Epidermal melanocyte (primary cell): ENCODE measurements around the gene SH2D7.

- RRBS: no CpG with 5 or more reads among the region's 15 CpGs
Observed at GRCh38 chr15:76732877-76733610, 172.1 kb downstream of the SCAPER start.

GRCh38 chr15:76964155-76964537 lies 30.8 kb upstream of the PSTPIP1 start:
- RRBS: no CpG with 5 or more reads among the region's 4 CpGs

- RRBS: 92% methylated on average over 5 of the region's 21 CpGs
Observed at GRCh38 chr15:76996391-76997542, 1.8 kb downstream of the PSTPIP1 start.

GRCh38 chr15:77109567-77109940 lies 38.6 kb upstream of the TSPAN3 start:
- RRBS: no CpG with 5 or more reads among the region's 5 CpGs

GRCh38 chr15:77415419-77416800 lies 4.0 kb downstream of the PEAK1 start:
- RRBS: no CpG with 5 or more reads among the region's 7 CpGs

- RRBS: no CpG with 5 or more reads among the region's 8 CpGs
Observed at GRCh38 chr15:77513064-77513780, 92.5 kb downstream of the HMG20A start.

DNA sequence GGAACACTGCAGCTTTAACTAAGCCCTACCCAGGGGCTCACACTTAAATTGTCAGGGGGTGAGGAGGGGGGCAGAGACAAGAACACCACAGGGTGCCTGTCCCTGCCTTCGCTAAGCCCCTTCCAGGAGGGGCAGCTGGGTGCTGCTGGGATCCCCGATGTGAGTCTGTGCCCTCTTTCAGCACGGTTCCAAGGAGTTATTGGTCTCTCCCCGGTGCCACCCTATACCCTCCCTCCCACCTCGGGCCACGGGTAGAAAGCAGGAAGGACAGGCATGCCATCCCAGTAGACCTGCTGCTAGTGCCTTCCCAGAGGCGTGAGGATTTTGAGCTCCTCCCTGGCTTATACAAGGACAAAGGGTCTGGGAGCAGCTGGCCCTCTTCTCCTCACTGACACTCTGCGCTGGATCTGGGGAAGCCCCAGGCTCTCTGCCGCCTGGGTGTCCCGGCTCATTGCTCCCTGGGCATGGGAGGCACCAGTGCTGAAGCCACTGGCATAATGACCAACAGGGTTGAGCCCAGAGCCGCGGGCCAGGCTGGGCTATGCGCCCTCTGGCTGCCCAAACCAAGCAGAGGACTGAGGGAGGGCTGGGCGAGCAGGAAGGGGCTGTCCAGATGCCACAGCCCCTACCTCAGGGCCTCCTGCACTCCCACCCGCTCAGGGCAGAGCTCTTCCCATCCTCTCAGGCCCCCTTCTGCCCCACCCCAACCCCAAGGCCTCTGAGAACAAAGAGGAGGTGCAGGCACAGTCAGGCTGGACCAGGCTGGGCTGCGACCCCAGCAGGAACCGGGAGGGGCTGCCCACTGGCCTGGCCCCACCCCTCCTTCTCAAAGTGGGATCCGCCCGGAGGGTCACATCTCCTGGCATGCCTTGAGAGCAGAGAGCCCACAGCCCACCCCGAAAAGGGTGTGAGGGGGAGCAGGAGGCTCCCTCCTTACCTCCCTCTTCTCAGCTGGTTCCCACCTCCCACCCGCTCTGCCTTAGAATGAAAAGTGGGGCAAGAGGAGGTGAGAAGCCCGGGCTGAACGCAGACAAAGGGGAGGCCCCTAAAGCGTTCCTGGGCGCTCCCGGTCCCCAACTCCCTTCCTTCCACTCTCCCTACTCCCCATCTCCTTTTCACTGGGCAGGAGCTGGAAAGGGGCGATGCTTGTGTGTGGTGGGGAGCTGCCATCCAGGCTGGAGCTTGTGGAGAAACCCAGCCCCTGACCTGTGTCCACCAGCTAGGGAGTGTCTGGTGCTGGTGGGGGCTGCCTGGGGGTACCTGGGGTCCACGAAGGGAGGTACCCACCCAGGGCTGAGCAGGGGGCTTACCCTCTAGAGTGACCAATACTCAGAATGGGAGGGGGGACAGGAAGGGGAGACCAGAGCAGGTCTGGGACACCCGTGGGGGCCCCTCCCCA lies 1.5 kb downstream of the LINGO1 start:
- RRBS: 22% methylated on average over 8 of the region's 29 CpGs

DNA sequence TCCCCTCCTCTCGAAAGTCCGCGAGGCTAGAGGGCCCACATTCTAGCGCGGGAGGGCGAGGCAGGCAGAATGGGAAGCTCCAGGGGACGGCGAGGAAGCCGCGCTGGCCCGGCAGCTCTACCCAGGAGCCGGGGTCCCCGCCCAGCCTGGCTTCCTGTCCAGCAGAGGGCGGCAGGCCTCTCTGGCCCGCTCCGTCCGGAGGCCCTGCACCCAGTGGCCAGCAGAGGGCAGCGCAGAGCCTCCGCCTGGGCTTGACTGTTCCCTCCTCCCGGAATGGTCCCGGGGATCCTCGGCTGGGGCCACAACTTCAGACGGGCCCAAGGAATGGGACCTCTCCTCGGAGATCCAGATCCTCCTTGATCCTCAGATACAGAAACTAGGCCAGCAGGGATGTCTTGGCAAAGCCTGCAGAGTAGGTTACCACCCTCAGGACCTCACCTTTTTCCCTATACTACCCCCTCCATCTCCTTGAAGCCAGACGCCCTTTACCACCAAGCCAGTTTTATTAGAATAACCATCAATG lies 798 bp upstream of the LINGO1 start:
- RRBS: 3% methylated on average over 8 of the region's 25 CpGs

DNA sequence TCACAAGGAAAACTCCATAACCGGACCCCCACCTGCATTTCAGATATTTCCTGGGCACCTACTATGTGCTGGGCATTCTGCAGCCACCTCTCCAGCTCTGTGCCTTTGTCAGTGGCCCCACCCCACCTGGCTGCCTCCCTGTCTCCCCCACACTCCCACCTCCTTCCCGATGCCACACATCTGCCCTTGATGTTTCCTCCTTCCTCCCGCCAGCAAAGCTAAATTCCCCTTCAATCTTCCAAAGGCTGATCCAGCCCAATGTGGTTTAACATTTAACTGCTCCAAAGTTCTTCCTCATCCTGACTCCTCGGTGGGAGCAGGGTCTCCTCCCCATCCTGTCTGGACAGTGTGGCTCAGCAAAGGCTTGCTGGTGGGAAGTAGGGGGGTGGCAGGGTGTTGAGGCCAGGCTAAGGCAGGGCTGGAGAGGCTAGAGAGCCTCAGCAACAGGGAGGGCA lies 123.0 kb upstream of the LINGO1 start:
- RRBS: no CpG with 5 or more reads among the region's 4 CpGs

GRCh38 chr15:77888864-77889657 lies 188.4 kb downstream of the TBC1D2B start:
- RRBS: no CpG with 5 or more reads among the region's 17 CpGs

DNA sequence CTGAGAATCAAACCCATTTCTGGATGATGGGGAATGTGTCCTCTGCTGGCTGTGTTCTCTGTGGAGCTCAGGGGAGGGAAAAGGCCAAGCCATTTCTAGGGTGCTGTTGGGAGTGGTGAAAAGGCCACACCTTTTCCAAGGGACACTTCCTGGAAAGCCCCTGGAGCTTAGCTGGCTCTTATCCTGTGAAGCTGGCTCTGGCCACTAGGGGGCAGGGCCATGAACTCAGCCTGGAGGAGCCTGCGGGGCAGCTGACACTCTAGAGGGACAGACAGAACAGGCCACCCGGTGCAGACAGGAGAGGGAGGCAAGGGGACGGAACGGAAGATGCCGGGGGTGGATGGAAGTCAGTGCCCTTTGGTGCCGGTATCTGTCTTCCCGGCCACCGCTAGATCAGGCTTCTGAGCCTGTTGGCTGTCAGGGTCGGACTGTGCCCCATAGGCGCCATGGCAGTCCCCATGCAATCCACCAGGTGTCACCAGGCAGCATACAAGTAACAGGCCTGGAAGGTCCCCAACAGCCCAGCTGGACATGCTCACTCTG lies 167.1 kb downstream of the TBC1D2B start:
- RRBS: no CpG with 5 or more reads among the region's 10 CpGs

- RRBS: no CpG with 5 or more reads among the region's 7 CpGs
Observed at GRCh38 chr15:78061848-78062474, 15.6 kb downstream of the TBC1D2B start.

- RRBS: no CpG with 5 or more reads among the region's 5 CpGs
Observed at GRCh38 chr15:78063777-78064472, 13.6 kb downstream of the TBC1D2B start.

DNA sequence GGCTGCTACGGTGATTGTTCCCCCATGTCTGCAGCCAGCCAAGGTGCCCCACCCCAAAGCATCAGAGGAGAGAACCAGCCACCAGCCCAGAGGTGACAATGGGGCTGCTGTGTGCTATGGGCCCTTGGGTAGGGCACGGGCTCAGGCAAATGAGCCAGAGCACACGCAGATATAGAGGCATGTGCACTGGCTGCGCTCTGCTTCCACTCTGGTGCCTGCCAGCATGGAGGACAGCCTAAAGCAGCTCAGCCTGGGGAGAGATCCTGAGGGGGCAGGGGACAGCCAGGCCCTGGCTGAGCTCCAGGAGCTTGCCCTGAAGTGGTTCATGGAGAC lies at the start of gene SH2D7:
Gene SH2D7, plus strand, starts transcription at position 200 of the 333 bp plus-strand sequence.
- RRBS: no CpG with 5 or more reads among the region's 4 CpGs

DNA sequence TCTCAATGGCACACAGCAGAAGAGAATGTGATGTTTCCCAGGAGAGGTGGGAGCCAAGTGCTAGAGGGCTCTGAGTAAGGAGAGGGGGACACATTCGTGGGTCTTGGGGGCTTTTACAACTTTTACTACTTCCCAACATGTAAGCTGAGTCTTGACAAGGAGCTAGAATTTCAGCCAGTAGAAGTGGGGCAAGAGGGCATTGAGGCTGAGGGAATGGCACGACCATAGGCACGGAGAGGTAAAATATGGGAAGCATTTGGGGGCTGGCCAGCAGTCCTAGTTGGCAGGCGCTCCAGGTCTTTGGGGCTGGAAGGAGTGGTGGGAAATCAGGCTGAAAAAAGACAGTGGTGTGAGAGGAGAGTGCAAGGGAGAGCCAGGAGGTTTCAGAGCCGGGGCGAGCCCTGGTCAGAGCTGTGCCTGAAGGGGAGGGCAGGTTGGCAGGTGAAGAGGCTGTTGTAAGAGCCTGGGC lies 1.7 kb upstream of the IDH3A start:
- RRBS: no CpG with 5 or more reads among the region's 6 CpGs

GRCh38 chr15:78203114-78203847 lies 31.1 kb downstream of the ACSBG1 start:
- RRBS: no CpG with 5 or more reads among the region's 13 CpGs

- RRBS: no CpG with 5 or more reads among the region's 4 CpGs
Observed at GRCh38 chr15:78213288-78213596, 21.1 kb downstream of the ACSBG1 start.

- RRBS: no CpG with 5 or more reads among the region's 3 CpGs
Observed at GRCh38 chr15:78266026-78266609, 1.8 kb downstream of the DNAJA4 start.

DNA sequence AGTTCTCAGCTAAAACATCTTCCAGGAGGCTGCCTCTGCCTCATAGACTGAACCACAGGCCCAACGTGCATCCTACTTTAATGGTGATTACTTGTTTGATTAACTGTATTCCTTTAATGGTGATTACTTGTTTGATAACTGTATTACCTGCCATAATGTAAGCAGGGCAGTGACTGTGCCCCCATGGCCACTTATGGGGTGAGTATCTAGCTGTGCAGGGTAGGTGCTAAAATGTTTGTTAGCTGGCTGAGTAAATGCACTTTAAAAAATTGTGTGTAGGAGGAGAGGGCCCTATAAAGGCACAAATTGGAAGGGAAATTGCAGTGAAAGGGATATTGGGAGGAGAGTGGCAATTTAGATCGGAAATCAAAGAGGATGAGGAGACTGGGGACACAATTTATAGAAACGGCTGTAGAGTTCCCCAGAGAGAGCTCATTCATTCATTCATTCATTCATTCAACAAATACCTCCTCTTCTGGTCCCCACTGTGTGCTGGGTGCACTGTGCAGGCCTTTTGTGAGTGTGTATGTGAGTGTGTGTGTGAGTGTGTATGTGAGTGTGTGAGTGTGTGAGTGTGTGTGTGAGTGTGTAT lies 2.3 kb downstream of the DNAJA4 start:
- RRBS: no CpG with 5 or more reads among the region's 3 CpGs

DNA sequence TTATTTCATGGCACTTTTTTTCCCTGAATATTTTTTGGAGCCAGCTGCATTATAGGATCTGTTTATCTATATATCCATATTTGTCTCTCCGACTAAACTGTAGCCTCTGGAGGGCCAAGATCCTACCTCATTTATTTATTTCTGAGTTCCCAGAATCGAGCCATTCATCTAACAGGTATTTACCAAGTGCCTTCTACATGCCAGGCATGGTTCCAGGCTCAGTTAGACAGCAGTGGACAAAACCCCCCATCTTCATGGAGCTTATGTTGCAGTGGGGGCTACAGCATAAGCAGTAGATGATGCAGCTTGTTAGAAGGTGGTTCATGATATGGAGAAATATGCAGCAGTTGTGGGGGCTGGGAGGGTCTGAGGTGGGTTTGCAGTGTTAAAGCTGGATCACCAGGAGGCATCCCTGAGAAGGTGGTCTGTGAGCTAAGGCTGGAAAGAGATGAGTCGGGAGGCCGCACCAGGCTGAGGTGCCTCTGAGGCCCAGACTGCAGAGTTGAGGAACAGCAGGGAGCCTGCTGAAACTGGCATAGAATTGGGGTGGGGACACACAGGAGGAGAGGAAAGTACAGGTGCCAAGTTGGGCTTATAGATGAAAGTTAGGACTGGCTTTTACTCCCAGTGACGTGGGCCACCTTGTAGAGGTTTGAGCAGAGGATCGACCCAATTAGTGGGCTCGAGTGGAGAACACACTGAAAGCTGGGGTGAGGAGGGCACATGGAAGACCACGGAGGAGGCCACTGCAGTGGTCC lies 4.4 kb downstream of the DNAJA4 start:
- RRBS: no CpG with 5 or more reads among the region's 8 CpGs